Measurements from ENCODE around the gene HSH2D.

DNA sequence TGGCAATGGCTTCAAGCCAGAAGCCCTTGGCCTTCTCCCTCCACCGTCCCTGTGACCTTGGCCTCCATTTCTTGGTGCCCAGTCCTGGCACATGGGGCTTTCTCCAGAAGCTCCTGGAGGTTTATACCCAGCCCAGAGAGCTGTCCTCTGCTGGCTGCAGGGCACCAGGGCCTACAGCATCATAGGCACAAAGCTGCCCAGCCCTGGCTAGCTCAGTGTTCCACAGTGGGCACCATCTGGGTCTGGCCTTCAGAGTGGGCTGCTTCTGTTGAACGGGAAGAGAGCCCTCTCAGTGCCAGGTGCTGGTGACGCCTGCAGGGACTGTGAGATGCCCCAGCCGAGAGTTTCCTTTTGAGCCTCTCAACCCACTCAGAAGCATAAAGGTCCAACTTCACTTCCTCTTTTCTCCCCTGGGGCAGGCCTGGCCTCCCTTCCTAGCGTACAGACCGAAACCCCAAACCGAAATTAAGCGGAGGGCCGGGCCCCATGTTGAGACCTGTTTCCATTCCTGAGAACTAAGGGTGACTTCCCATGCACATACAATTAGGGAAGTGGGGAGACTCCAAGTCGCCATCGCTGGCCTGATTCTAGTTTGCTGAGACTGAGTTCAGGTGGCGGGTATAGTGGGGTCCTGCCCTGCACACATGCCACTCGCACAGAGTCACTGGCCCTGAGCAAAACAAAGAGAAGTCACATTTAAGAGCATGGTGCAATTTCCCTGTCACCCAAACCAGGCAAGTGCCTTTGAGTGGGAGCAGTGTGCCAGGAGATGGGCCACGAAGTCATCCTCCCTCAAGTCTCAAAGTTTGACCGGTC, 6.8 kb downstream of the RAB8A start:
- PRO-cap: no peak
- RRBS: no CpG with 5 or more reads among the region's 15 CpGs

DNA sequence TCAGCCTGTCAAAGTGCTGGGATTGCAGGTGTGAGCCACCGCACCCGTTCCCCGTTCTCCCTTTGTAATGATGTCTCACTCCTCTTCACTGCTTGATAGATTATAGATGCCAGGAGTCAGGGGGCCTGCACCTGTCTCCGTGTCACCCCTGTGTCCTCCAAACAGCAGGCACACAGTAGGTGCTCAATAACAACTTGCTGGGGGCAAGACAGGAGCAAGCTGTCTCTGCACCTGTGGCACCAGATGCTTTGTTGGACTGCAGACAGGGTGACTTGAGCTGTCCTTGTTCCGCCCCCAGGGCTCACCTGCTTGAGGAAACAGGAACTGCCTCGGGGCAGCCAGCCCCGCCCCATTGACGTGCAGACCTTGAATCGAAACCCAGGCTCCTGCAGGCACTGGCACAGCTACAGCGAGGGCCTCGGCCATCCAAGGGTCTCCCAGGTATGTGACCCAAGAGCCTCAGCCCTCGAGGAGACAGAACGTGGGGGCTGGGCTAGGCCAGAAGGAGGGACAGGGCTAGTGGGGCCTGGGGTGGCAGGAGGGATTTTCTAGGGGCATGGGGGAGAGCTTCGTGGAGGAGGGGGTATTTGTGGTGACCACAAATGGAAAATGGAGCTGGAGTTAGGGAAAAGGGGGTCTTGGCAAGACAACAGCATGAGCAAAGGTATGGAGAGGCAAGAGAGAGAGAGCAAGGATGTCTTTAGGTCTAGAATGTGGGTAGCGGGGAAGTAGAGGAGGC, at the start of gene HSH2D:
Gene HSH2D, plus strand, starts transcription at position 352 of the 739 bp plus-strand sequence.
- PRO-cap: no peak
- RRBS: no CpG with 5 or more reads among the region's 15 CpGs

- PRO-cap: no peak
- RRBS: no CpG with 5 or more reads among the region's 14 CpGs
Measured at GRCh38 chr19:16290473-16291212, 34.0 kb upstream of the KLF2 start.

DNA sequence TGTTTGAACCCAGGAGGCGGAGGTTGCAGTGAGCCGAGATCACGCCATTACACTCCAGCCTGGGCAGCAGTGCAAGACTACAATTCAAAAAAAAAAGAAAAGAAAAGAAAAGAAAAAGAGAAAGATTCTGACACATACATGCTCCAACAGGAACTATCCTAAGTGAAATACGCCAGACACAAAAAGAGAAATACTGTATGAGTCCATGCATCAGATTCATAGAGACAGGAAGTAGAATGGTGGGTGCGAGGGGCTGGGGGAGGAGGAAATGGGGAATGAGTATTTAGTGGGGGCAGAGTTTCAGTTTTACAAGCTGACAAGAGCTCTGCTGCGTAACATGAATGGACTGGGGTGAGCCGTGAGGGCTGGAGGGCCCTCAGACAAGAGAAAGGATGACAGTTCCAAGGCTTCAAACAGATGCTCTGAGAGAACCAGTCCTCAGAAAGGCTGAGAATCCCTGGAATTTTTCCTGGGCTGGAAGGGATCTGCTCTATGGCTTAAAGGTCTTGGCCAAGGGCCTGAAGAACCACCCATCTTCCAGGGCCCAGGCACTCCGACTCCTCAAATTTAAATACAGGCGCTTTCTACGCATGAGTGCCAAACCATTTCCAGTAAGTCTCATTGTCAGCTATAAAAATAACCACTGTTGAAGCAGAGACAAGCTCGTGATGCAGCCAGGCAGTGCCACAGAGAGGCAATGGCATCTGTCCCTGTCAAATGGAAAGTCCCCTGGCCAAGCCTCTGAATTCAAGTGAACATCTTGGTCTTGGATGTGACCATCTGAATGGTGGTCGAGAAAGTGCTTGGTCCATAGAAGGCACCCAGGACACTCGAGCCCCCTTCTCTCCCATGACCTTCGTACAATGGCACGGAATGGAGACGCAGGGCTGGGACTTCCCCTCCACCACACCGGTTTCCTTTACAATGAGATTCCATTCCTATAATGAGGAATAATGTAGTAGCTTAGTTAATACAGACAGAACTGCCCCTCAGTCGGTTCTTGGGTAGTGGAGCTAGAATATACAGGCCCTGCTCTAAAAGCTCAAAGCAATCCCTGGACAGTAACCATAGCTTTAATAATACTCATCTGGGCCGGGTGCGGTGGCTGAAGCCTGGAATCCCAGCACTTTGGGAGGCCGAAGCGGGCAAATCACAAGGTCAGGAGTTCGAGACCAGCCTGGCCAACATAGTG, 17.6 kb downstream of the KLF2 start:
- PRO-cap: no peak
- RRBS: no CpG with 5 or more reads among the region's 23 CpGs

GRCh38 chr19:16347883-16348218, 23.2 kb downstream of the KLF2 start:
- PRO-cap: no peak
- RRBS: no CpG with 5 or more reads among the region's 6 CpGs

- PRO-cap: no peak
- RRBS: no CpG with 5 or more reads among the region's 7 CpGs
Measured at GRCh38 chr19:16351012-16351499, 26.4 kb downstream of the KLF2 start.

GRCh38 chr19:16373216-16374154, 48.9 kb downstream of the KLF2 start:
- PRO-cap: no peak
- RRBS: no CpG with 5 or more reads among the region's 27 CpGs

- PRO-cap: no peak
- RRBS: no CpG with 5 or more reads among the region's 6 CpGs
Measured at GRCh38 chr19:16398728-16399193, 73.0 kb downstream of the EPS15L1 start.

GRCh38 chr19:16481371-16481570, 9.5 kb upstream of the EPS15L1 start:
- PRO-cap: no peak
- RRBS: no CpG with 5 or more reads among the region's 7 CpGs

GRCh38 chr19:16566097-16566599, 6.1 kb downstream of the SLC35E1 start:
- PRO-cap: no peak
- RRBS: no CpG with 5 or more reads among the region's 12 CpGs

- PRO-cap: no peak
- RRBS: 94% methylated on average over 3 of the region's 9 CpGs
Measured at GRCh38 chr19:16586593-16586921, 14.3 kb upstream of the SLC35E1 start.

DNA sequence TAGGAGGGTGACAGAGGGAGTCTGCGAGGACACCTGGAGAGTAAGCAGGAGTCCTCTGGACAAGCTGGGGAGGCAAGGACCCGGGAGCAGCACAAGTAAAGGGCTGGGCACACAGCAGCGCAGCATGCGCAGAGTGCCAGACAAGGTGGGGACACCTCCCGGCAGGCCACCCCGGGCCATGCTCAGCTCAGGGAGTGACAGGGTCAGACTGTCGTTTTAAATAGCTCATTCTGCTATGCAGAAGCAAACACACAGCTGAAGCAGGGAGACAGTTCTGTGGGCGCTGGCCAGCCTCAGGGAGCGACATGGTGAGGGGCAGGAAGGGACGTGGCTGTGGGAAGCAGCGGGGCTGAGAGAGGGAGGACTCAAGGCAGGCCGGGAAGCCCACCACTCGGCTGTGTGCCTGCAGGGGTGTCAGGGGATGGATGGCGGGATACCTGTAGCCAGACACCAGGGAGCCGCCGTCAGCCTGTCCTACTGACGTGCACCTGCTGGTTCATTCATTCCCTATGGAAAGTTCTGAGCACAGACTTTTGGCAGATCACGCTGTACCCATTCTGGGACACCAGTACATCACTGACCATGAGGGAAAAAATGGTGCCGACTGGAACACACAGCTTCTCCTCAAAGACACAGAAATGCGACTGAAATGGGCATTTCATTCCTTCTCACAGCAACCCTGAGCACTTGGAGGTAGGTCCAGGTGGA, 26.2 kb downstream of the MED26 start:
- PRO-cap: no peak
- RRBS: 95% methylated on average over 3 of the region's 20 CpGs

DNA sequence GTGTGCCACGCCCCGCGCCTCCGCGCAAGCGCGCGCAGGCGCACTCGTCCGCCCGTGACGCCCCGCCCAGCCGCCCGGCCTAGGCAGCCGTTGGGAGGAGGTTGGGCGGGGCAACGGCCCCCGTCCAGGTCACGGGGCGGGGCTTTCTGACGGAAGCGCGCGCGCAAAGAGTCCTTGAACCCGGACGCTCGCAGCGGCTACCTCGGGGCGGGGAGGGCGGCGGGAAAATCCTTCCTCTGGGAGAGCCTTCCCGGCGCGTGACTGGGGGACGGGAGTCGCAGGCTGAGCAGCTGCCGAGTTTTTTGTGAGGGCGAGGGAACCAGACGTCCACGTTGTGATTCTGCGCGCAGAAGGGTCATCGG, 298 bp upstream of the MED26 start:
- PRO-cap: bidirectional peak, plus-strand start at position 174 of the sequence, minus-strand start outside the sequence
- RRBS: 3% methylated on average over 24 of the region's 47 CpGs

DNA sequence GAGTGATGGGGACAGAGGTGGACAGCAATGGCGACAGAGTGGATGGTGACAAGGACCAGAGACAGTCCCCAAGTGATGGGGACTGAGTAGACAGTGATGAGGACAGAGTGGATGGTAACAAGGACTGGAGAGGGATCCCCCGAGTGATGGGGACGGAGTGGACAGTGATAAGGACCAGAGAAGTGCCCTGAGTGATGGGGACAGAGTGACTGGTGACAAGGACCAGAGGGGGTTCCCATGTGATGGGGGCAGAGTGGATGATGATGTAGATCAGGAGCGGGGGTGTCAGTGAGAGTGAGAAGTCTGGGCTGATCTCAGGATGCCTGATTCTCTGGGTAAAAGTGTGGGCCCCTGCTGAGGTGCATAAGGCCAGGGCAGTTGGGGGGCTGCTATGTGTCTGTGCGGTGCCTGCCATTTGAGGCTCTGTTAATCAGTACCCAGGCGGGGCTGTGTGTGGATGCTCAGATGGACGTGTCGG, 8.3 kb downstream of the SIN3B start:
- PRO-cap: no peak
- RRBS: no CpG with 5 or more reads among the region's 8 CpGs

GRCh38 chr19:16841439-16842109, 12.4 kb downstream of the SIN3B start:
- PRO-cap: no peak
- RRBS: no CpG with 5 or more reads among the region's 16 CpGs

DNA sequence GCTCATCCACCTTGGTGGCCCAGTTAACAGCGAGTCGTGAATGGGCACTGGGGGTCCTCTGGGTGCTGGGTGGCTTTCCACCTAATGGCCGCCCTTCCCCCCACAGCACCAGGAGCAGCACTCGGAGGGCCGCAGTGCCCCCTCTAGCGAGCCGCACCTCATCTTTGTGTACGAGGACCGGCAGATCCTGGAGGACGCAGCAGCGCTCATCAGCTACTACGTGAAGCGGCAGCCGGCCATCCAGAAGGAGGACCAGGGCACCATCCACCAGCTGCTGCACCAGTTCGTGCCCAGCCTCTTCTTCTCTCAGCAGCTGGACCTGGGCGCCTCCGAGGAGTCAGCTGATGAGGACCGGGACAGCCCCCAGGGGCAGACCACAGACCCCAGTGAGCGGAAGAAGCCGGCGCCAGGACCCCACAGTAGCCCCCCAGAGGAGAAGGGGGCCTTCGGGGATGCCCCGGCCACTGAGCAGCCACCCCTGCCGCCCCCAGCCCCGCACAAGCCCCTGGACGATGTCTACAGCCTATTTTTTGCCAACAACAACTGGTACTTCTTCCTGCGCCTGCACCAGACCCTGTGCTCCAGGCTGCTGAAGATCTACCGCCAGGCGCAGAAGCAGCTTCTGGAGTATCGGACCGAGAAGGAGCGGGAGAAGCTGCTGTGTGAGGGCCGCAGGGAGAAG, 19.3 kb upstream of the F2RL3 start:
- PRO-cap: no peak
- RRBS: 96% methylated on average over 12 of the region's 33 CpGs

DNA sequence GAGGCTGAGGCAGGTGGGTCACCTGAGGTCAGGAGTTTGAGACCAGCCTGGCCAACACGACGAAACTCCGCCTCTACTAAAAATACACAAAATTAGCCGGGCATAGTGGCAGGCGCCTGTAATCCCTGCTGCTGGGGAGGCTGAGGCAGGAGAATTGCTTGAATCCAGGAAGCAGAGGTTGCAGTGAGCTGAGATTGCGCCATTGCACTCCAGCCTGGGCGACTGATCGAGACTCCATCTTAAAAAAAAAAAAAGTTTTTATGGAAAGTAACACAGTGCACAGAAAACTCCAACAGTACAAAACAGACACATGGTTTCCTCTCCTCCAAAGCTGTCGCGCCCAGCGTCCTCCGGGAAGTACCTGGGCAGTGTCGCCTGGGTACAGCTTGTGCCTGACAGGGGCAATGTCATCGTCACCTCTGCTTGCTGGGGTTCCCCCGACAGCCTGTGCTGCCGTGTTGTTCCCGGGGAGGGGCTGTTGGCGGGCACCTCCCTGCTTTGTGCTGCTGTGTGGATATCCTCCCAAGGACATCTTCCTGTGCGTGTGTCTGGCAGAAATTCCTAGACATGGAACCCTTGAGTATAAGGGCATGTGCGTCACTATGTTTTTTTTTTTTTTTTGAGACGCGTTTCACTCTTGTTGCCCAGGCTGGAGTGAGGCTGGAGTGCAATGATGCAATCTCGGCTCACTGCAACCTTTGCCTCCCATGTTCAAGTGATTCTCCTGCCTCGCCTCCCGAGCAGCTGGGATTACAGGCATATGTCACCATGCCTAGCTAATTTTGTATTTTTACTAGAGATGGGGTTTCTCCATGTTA, 2.5 kb upstream of the F2RL3 start:
- PRO-cap: no peak
- RRBS: 59% methylated on average over 5 of the region's 25 CpGs

GRCh38 chr19:17077800-17078366, 2.3 kb downstream of the MYO9B start:
- PRO-cap: no peak
- RRBS: no CpG with 5 or more reads among the region's 15 CpGs

DNA sequence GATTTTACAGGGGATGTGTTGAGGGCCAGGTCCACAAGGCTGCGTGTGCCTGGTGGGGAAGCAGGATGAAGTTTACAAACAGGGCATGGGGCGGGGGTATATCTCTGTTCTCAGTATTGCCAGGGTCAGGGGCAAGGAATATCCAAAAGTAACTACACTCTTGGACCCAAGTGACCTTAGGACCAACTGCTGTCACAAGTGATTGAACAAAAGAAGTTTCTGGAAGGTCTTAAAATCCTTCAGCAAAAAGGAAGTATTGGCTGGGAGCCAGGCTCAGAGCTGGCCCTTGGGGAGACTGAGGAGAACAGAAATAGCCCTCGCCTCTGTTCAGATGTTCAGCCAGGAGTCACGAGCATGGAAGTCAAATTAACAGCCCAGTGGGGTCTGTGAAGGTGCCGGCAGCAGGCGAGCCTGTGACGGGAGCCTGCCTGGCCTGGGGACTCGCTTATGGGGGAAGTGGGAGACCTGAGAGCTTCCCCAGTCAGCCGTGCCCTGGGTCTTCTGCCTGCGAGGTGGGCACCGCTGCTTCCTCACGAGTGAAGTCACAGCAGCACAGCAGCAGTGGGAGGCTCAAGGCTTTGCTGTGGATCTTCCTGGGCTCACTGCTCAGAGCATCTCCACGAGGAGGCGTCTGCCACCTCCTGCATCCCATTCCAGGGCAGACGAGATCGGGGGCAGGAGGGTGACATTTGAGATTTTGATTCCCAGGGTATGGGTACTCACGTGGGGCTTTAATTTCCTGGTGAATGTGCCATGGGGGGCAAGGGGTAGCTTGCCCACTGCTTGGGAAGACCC, 6.5 kb downstream of the MYO9B start:
- PRO-cap: no peak
- RRBS: no CpG with 5 or more reads among the region's 17 CpGs

DNA sequence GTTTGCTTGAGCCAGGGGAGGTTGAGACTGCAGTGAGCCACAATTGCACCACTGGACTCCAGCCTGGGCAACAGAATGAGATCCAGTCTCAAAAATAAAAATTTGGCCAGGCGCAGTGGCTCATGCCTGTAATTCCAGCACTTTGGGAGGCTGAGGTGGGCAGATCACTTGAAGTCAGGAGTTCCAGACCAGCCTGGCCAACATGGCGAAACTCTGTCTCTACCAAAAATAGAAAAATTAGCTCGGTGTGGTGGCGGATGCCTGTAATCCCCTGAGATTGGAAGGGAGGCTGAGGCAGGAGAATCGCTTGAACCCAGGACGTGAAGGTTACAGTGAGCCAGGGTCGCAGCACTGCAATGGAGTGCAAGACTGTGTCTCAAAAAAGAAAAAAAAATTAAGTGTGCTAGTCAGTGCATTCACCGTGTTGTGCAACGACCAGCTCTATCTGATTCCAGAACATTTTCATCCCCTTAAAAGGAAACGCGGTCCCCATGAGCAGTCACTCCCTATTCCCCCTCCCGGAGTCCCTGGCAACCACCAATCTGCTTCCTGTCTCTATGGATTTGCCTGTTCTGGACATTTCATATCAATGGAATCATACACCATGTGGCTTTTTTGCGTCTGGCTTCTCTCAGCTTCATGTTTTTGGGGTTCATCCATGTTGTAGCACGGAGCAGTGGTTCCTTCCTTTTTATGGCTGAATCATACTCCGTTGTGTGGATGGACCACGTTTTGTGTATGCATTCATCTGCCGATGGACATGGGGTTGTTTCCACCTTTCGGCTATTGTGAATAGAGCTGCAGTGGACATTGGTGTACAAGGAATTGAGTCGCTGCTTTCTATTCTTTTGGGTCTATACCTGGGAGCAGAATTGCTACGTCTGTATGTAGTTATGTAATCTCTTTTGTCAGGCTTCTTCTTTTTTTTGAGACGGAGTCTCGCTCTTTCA, 19.6 kb downstream of the MYO9B start:
- PRO-cap: no peak
- RRBS: no CpG with 5 or more reads among the region's 22 CpGs

All from Caco-2 (cell line).